GM12878 (cell line): ENCODE data around the gene CNTFR.

GRCh38 chr9:34399239-34400174, 1.9 kb upstream of the C9orf24 start:
- RAMPAGE, long total RNA = no peak
- RRBS, 2 experiments = no CpG with 5 or more reads among the region's 8 CpGs
CAGE:
- cytosol, long polyA minus RNA = no peak
- cytosol, long polyA plus RNA = no peak
- long polyA plus RNA = no peak
- nucleolus, long total RNA = no peak
- nucleus, long polyA plus RNA = no peak
- nucleus, long total RNA = no peak

GRCh38 chr9:34513276-34514018, 9.3 kb downstream of the ENHO start:
- RAMPAGE, long total RNA = no peak
- RRBS, 2 experiments = no CpG with 5 or more reads among the region's 5 CpGs
CAGE:
- cytosol, long polyA minus RNA = no peak
- cytosol, long polyA plus RNA = no peak
- long polyA plus RNA = no peak
- nucleolus, long total RNA = no peak
- nucleus, long polyA plus RNA = no peak
- nucleus, long total RNA = no peak

- RAMPAGE, long total RNA = no peak
- RRBS, 2 experiments = 7 to 10% methylated on average over 22 of the region's 76 CpGs
CAGE:
- cytosol, long polyA minus RNA = no peak
- cytosol, long polyA plus RNA = no peak
- long polyA plus RNA = no peak
- nucleolus, long total RNA = no peak
- nucleus, long polyA plus RNA = no peak
- nucleus, long total RNA = no peak
Measured at GRCh38 chr9:34589535-34590001, at the start of gene CNTFR. CNTFR (minus strand) TSS chr9:34589724.

DNA sequence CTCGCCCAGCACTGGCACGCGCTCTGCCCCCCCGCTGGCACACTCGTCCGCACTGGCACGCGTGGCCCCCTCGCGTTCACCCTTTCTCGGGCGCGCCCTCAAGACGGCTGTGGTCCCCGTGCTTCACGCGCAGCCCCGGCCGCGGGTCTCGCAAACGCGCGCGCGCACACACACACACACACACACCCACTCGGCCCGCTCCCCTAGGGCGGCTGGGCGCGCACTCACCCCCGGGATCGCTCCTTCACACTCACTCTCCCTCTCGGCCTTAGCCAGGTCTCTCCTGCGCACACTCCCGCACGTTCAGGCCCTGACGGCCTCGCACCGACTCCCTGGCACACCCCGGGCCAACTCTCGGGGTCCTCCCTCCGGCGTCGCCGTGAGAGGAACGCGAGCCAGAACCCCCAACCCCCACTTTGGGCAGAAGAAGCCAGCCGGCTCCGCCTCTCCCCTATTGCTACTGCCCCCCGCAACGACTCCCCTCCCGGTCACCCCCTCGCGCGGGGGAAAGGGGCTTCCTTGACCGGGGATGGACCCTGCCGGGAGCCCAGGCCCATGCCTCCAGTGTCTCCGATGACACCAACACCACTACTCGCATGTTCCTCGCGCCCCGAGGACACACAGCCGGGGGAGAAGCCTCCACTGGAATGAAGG, 605 bp upstream of the CNTFR start:
- RAMPAGE, long total RNA = no peak
- RRBS, 2 experiments = 5 to 8% methylated on average over 18 to 37 of the region's 64 CpGs
CAGE:
- cytosol, long polyA minus RNA = no peak
- cytosol, long polyA plus RNA = no peak
- long polyA plus RNA = no peak
- nucleolus, long total RNA = no peak
- nucleus, long polyA plus RNA = no peak
- nucleus, long total RNA = no peak

DNA sequence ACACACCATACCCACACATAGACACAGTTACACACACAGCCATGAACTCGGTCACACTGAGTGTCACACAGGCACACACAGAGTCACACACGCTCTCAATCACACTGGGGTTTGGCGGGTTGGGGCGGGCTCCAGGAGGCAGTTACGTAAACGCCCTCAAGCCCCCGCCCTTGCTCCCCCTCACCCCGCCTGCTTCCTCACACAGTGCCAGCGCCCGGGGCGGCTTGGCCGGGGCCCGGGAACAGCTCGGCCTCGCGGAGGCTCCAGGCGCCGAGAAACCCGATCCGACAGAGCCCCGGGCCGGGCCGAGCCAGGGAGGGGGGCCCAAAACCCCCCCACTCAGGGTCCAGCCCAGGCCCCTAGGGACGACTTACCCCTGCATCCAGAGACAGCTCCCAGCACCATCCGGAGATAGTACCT, 3.5 kb upstream of the CNTFR start:
- RAMPAGE, long total RNA = no peak
- RRBS, 2 experiments = 8 to 17% methylated on average over 9 to 10 of the region's 25 CpGs
CAGE:
- cytosol, long polyA minus RNA = no peak
- cytosol, long polyA plus RNA = no peak
- long polyA plus RNA = no peak
- nucleolus, long total RNA = no peak
- nucleus, long polyA plus RNA = no peak
- nucleus, long total RNA = no peak

DNA sequence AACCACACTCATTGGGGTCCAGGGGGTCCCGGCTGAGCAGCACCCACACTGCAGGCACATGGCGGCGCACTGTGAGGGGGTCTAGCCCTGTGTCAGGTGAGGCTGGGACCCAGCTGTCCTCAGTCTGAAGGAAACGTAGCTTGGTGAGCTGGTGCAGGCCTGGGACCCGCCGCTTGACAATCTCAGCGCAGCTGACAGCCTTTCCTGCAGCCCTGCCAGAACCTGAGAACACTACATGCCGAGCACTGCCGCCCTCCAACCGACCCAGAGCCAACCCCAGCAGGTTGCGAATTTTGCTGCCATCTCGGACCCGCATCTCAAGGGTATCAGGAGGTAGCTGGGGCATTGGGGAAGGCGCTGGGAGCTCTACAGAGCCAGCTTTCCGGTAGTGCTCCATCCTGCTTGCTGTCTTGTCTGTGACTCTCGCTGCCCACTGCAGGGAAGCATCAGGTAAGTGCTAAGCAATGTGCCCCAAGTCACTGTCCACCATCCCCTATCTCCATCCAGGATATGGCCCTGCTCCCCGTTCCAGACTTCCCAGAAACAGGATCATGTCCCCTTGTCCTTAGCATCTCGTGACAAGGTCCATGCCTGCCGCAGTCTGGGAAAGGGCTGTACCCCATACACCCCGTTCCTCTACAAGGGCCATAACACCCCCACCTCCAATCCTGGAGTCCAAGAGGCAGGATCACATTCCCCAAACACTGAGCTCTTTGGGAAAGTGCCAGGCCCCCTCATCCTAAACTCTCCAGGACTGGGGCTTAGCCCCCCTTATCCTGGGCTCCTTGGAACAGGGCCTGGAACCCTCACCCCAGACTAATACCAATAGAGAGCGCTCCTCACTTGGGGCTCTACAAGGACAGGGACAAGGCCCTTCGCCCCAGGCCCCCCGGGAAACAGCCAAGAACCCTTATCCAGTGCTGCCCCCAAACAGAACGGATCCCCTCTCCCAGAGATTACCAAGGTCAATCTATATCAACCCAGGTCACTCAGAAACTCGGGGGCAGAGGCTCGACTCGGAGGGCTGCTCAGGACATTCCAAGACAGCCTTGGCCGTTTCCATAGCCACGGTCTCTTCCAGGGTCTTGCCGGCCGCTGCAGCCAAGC, 644 bp downstream of the RPP25L start:
- RAMPAGE, long total RNA = no peak
- RRBS, 2 experiments = 0 to 3% methylated on average over 2 of the region's 31 CpGs
CAGE:
- cytosol, long polyA minus RNA = no peak
- cytosol, long polyA plus RNA = no peak
- long polyA plus RNA = no peak
- nucleolus, long total RNA = no peak
- nucleus, long polyA plus RNA = no peak
- nucleus, long total RNA = no peak

- RAMPAGE, long total RNA = no peak
- RRBS, 2 experiments = no CpG with 5 or more reads among the region's 16 CpGs
CAGE:
- cytosol, long polyA minus RNA = no peak
- cytosol, long polyA plus RNA = no peak
- long polyA plus RNA = no peak
- nucleolus, long total RNA = no peak
- nucleus, long polyA plus RNA = no peak
- nucleus, long total RNA = no peak
Measured at GRCh38 chr9:34612739-34613198, 872 bp upstream of the RPP25L start.

DNA sequence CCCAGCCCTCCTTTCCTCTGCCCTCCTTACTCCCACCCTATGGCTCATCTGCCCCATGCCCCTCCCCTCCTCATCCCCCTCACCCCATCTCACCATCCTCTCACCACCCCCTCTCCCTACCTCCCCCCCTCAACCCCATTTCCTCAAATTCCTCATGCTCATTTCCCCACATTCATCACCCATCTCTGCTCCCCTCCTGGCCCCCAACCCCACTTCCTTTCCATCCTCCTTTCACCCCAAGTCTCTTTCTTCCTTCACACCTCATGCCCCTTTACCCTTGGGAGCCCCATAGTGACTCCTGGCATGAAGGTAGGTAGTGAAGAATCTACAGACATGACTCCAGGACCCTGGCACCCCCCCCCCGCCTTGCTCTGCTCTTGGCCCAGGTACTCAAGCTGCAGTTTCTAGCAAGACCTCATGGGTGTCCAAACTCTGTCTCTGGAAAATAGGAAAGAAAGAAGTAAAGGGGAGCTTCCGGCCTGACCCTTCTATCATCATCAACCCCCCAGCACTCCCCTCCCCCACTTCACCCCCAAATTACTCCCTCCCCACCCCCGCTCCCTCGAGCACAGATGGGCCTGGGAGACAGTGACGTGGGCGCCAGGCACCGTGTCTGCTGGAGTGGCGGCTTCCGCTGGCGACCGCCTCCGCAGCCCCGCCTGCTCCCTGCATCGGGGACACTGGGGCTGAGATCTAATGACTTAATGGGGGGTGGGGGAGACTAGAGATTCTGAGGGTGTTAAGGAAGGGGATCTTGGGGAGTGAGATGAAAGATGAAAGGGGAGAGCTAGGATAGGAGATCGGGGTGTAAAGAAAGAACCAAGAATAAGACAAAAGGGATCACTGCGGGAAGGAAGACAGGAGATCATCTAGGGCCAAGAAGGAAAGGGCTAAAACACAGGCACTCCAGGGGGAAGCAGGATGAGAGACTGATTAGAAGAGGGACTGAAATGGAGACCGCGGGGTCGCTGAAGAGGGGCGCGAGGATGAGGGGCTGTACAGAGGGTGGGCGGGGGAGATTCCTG, 1.3 kb upstream of the DNAJB5 start:
- RAMPAGE, long total RNA = no peak
- RRBS, 2 experiments = no CpG with 5 or more reads among the region's 22 CpGs
CAGE:
- cytosol, long polyA minus RNA = no peak
- cytosol, long polyA plus RNA = no peak
- long polyA plus RNA = no peak
- nucleolus, long total RNA = no peak
- nucleus, long polyA plus RNA = no peak
- nucleus, long total RNA = no peak

DNA sequence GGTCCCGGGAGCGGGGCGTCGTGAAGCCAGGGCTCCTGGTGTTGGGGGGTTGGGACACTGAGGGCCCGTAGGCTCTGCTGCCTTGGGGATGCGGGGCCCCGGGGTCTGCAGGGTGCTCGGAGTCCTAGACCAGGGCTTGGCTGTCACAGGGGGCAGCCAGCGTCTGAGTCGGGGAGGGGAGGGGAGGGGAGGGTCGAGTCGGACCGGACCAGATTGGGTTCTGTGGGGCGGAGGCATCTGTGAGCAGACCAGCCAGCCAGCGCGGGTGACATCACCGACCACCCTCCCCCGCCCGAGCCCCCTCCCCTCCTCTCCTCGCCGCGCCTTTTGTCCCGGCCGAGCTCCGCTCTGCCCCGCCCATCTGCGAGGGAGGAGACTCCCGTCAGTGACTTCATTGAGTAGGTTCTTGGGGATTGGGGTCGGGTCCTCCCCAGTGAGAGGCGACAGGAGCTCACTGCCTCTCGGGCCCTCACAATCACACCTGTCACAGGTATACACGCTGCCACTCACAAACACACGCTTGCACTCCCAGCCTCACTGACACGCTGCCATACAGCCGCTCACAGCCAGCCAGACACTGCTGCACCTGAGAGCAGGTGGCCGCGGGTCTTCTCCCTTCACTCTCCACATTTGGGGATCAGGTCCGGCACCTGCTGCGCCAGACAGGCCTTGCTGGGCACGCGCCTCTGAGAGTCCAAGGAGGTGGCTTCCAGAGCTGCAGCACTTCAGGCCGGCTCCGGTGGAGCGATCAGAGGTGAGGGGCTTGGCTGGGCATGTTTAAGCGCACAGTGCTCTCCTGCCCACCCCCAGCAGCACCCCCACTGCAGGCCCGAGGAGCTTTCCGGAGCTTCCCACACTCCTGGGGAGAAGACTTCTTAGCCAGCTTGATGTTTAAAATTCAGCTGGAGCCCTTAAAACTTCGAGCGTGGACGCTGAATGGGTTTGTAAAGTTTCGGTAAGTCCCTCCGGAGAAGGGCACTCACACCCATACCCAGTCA, 612 bp downstream of the DNAJB5 start:
- RAMPAGE, long total RNA = no peak
- RRBS, 2 experiments = 2 to 7% methylated on average over 10 to 16 of the region's 52 CpGs
CAGE:
- cytosol, long polyA minus RNA = no peak
- cytosol, long polyA plus RNA = no peak
- long polyA plus RNA = no peak
- nucleolus, long total RNA = no peak
- nucleus, long polyA plus RNA = no peak
- nucleus, long total RNA = no peak

- RAMPAGE, long total RNA = no peak
- RRBS, 2 experiments = 100% methylated on average over 1 of the region's 42 CpGs; no CpG with 5 or more reads in 1 of the 2 experiments
CAGE:
- cytosol, long polyA minus RNA = no peak
- cytosol, long polyA plus RNA = no peak
- long polyA plus RNA = no peak
- nucleolus, long total RNA = no peak
- nucleus, long polyA plus RNA = no peak
- nucleus, long total RNA = no peak
Measured at GRCh38 chr9:35036048-35036766, 5.8 kb upstream of the C9orf131 start.

- RAMPAGE, long total RNA = no peak
- RRBS, 2 experiments = no CpG with 5 or more reads among the region's 6 CpGs
CAGE:
- cytosol, long polyA minus RNA = no peak
- cytosol, long polyA plus RNA = no peak
- long polyA plus RNA = no peak
- nucleolus, long total RNA = no peak
- nucleus, long polyA plus RNA = no peak
- nucleus, long total RNA = no peak
Measured at GRCh38 chr9:35044876-35045702, 3.0 kb downstream of the C9orf131 start.

DNA sequence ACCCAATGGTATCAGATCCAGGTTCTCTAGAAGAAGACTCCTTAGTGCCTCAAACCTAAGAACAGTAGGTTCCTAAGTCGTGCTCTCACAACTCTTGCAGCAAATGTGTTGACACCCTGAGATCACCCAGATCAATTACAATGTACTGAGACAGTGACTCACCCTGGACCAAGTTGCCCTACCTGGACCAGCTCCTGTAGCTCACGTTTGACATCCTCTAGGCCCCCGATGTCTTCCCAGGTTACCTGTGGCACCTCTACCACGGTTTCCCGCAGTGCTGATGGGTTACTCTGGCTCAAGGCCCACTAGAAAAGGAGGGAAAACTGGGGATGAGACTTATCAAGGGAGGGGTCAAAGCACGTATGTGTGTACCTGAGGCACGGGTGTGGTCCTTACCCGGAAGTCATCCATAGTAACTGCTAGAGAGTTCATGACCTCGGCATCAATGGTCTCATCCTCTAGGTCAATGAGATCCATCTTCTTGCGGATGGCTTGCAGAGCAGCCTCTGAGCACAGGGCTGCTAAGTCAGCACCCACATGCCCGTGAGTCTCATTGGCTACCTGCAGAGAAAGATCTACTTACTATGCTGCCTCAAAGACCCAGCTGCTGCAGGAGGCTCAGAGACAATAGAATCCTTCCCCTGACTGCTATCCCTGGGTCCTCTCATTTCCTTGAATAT, 11.7 kb downstream of the VCP start:
- RAMPAGE, long total RNA = no peak
- RRBS, 2 experiments = no CpG with 5 or more reads among the region's 11 CpGs
CAGE:
- cytosol, long polyA minus RNA = no peak
- cytosol, long polyA plus RNA = no peak
- long polyA plus RNA = no peak
- nucleolus, long total RNA = no peak
- nucleus, long polyA plus RNA = no peak
- nucleus, long total RNA = no peak

DNA sequence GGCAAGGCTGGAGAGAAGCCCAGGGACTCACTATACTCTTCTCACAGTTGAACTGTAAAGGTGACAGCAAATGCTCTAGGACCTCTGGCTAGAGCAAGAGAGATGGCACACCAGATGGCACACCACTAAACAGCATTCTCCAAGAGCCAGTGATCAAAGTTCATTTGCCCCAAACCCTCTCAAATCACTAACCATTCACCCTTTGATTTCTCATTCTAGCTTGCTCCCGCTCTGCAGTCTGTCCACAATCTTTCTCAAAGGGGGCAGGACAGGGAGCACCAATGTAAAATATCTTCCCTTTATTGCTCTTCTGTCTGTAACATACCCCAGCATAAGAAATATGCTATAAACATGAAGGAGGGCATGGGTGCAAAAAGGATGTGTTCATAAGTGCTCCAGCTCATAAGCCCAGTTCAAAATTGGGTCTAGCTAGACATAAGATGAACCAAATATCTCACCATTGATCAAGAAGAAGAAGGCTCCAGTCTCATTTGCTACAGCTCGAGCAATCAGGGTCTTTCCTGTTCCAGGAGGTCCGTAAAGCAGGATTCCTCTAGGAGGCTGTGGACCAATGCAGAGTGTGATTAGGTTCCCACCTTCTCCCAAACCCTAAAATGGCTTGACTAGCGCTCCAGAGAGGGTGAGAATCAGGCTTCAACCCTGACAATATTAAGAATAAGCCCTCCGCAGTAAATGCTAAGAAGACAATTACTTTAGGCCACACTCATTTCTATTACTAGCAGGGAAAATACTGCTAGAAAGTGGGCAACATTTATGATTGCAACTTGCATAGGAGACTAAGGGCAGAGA, 9.7 kb downstream of the VCP start:
- RAMPAGE, long total RNA = no peak
- RRBS, 2 experiments = no CpG with 5 or more reads among the region's 5 CpGs
CAGE:
- cytosol, long polyA minus RNA = start-site peak on the minus strand centred at position 503 of the sequence, 32 bp wide, 66 reads
- cytosol, long polyA plus RNA = no peak
- long polyA plus RNA = no peak
- nucleolus, long total RNA = no peak
- nucleus, long polyA plus RNA = no peak
- nucleus, long total RNA = no peak

- RAMPAGE, long total RNA = no peak
- RRBS, 2 experiments = no CpG with 5 or more reads among the region's 11 CpGs
CAGE:
- cytosol, long polyA minus RNA = no peak
- cytosol, long polyA plus RNA = no peak
- long polyA plus RNA = no peak
- nucleolus, long total RNA = no peak
- nucleus, long polyA plus RNA = no peak
- nucleus, long total RNA = no peak
Measured at GRCh38 chr9:35066504-35067243, 5.8 kb downstream of the VCP start.

DNA sequence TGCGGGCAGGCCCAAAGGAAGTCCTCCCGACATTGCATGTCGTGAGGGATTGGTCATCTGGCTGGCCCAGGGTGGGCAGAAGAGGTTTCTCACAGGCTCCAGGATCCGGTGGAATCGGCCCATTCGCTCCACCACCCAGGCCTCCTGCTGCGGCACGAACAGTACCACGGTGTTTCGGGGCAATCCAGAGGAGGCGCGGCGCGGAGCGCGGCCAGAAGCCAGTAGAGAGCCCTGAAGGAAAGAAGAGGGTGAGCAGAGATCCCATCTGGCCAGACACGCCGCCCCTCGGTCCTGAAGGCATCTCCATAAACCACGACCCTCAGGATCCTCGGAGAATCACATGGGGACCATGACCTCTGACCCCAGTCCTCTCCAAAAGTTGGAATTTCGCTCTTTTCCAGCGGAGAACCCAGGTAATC, 329 bp downstream of the STOML2 start:
- RAMPAGE, long total RNA = no peak
- RRBS, 2 experiments = no CpG with 5 or more reads among the region's 23 CpGs
CAGE:
- cytosol, long polyA minus RNA = no peak
- cytosol, long polyA plus RNA = no peak
- long polyA plus RNA = no peak
- nucleolus, long total RNA = start-site peak on the minus strand centred at position 344 of the sequence, 60 bp wide, 18 reads
- nucleus, long polyA plus RNA = no peak
- nucleus, long total RNA = no peak

GRCh38 chr9:35237263-35237954, 75.6 kb downstream of the UNC13B start:
- RAMPAGE, long total RNA = no peak
- RRBS, 2 experiments = no CpG with 5 or more reads among the region's 3 CpGs
CAGE:
- cytosol, long polyA minus RNA = no peak
- cytosol, long polyA plus RNA = no peak
- long polyA plus RNA = no peak
- nucleolus, long total RNA = start-site peak on the plus strand at chr9:35237723-35237767, 10 reads
- nucleus, long polyA plus RNA = no peak
- nucleus, long total RNA = no peak

GRCh38 chr9:35361562-35362366, 128.1 kb upstream of the RUSC2 start:
- RAMPAGE, long total RNA = no peak
- RRBS, 2 experiments = no CpG with 5 or more reads among the region's 8 CpGs
CAGE:
- cytosol, long polyA minus RNA = no peak
- cytosol, long polyA plus RNA = no peak
- long polyA plus RNA = no peak
- nucleolus, long total RNA = no peak
- nucleus, long polyA plus RNA = no peak
- nucleus, long total RNA = no peak

GRCh38 chr9:35516305-35516824, 26.5 kb downstream of the RUSC2 start:
- RAMPAGE, long total RNA = no peak
- RRBS, 2 experiments = no CpG with 5 or more reads among the region's 1 CpG
CAGE:
- cytosol, long polyA minus RNA = no peak
- cytosol, long polyA plus RNA = no peak
- long polyA plus RNA = no peak
- nucleolus, long total RNA = no peak
- nucleus, long polyA plus RNA = no peak
- nucleus, long total RNA = no peak

DNA sequence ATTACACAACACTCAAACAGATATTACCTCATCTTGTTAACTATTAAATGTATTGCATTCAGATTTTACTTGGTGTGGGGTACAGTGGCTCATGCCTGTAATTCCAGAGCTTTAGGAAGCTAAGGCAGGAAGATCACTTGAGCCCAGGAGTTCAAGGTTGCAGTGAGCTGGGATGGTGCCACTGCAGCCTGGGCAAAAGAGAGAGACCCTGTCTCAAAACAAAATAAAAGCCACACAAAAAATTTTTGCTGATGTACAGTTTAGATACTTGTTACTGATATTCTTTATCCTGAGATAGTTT, 36.6 kb downstream of the RUSC2 start:
- RAMPAGE, long total RNA = no peak
CAGE:
- cytosol, long polyA minus RNA = no peak
- cytosol, long polyA plus RNA = no peak
- long polyA plus RNA = no peak
- nucleolus, long total RNA = no peak
- nucleus, long polyA plus RNA = no peak
- nucleus, long total RNA = no peak